ENCODE measurements around the gene FDX1.

DNA sequence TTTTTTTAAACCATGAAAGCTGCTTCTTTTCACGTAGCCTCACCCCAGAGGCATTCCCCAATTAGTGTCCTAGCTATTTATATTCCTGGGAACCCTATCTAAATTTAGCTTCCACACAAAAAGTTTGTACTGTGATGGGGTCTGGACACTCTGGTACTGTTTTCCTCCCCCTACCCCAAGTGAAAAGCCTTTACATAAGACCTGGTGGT lies 35.9 kb upstream of the SLN start:
- RRBS: no CpG with 5 or more reads among the region's 1 CpG

GRCh38 chr11:107928781-107929190 lies 538 bp downstream of the RAB39A start:
- RRBS: 27% methylated on average over 14 of the region's 29 CpGs

DNA sequence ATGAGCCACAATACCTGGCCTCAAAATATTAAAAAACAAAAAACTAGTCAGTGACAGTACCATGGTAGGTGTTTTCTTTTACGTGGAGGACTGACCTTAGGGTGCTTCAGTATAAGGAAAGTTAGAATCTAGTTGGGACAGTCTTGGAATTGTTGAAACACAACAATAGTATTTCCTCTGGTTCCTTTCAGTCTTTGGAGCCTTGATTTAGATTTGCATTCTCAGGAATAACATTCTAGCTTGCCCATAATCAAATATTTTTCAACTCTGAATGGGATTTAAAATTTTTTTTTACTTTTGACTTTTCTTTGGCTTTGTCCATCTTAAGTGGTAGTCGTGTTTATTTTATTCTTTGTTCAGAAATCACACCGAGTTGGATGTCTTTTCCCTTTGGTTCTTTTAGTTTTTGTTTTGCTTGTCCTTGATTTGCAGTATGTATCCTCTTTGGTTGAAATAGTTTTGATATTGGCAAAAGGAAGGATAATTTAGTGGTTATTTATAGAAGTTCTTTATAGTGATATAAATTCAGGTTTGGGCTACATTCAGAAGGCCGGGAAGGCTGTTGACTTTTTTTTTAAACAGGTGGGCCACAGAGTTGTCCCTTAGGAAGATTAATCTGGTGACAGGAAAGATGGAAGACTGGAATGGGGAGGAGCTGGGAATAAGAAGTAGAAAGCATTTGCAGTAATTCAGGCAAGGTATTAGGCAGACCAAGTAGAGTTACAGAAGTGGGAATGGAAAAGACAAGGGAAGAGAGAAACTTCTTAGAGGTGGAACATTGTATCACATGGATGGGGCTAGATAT lies 47.6 kb downstream of the CUL5 start:
- RRBS: no CpG with 5 or more reads among the region's 4 CpGs

DNA sequence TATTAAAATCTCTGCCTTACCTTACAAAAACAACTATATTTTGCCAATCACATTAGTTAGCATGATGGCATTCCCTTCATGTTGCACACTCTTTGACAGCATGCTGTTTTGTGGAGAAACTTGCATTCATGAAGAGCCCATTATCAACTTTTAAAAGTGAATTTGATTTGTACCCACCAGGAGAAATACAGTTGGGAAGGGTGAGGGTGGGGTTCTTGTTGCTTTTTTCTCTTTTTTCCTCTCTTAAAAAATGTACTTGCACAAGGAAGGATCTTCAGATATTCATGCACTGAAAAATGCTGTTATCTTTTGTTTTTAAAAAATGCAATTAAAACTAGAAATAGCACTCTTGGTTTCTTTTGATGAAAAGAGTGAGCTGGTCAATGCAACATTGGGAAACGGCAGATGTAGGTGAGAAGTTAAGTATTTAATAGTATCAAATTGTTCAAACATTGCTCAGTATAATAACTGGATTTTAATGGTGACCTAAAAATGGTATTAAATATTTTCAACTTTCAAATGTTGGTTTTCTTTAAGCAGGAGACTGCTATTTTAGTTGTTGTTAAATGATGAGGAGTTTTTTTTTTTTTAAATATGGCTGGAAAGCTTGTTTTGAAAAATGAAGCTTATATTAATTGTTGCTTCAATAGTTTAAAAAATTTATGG lies 16.7 kb upstream of the ACAT1 start:
- RRBS: no CpG with 5 or more reads among the region's 1 CpG

DNA sequence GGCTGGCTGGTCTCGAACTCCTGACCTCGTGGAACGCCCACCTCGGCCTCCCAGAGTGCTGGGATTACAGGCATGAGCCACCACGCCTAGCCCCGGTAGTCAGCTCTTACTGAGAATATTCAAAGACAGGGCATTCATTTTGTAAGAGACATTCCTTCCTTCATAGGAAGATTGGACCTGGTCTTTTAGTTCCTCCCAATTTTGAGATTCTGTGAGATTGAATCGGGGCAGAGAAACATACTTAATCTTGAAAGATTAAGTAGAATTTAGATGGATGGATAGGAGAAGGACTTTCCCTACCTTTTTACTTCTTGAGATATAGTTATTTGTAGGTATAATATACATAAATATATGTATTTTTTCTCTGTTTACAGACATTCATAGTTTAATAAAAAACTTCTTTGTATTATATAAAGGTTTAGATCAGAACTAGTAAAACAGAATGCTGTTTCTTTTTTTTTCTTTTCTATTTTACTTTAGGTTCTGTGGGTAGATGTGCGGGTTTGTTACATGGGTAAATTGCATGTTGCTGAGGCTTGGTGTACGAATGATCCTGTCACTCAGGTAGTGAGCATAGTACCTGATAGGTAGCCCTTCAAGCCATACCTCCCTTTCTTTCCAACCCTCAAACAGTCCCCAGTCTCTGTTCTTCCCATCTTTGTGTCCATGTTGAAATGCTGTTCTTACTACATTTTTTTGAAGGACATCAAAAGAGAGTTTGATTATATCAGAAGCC lies 3.0 kb downstream of the ATM start:
- RRBS: no CpG with 5 or more reads among the region's 9 CpGs

DNA sequence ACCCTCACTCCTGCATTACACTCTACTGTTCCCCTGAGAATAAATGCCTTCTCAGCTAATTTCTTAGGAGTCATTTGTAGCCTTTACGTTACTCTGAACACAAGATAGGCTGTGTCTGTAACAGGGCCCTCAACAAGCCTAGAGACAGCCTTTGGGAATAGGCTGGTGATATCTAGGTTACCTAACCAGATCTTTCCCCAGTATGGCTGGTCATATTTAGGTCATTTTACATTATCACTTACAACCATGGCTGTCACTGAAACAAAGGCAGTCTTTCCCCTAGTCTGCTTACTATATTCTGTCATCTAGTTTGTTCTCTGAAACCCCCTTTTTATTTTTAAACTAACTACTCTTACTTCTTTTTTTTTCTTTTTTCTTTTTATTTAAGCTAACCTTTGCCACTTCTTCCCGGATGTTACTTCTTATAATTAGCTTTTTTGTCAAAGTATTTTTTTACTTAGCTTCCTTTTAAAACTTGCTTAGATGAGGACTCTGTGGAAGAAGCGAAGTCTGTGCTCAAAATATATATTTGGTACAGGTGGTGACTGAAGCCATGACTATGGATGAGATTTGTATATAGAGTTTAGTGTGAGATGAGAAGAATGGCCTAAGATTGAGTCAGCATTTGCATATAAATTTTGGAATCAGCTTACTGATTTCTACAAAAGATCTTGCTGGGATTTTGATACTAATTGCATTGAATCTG lies 14.4 kb downstream of the ATM start:
- RRBS: no CpG with 5 or more reads among the region's 3 CpGs

DNA sequence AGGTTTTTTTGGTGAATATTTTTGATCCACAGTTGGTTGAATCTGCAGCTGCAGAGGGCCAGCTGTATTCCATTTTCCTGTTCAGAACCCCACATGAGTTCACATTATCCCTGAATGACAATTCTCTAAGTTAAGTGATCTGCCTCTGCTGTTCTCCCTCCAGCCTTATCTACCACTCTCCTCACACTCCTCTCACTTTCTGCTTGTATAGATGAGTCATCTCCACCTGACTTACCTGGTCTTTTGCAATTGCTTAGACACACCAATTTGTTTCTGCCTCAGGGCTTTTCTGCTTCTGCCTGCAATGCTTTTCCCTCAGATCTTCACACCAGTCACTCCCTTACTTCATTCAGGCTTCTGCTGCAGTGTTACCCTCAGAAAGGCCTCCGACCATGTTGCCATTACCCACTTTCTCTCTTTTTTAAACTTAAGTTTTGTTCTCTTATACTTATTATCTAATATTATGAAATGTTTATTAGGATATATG lies 118.1 kb downstream of the ATM start:
- RRBS: no CpG with 5 or more reads among the region's 1 CpG

DNA sequence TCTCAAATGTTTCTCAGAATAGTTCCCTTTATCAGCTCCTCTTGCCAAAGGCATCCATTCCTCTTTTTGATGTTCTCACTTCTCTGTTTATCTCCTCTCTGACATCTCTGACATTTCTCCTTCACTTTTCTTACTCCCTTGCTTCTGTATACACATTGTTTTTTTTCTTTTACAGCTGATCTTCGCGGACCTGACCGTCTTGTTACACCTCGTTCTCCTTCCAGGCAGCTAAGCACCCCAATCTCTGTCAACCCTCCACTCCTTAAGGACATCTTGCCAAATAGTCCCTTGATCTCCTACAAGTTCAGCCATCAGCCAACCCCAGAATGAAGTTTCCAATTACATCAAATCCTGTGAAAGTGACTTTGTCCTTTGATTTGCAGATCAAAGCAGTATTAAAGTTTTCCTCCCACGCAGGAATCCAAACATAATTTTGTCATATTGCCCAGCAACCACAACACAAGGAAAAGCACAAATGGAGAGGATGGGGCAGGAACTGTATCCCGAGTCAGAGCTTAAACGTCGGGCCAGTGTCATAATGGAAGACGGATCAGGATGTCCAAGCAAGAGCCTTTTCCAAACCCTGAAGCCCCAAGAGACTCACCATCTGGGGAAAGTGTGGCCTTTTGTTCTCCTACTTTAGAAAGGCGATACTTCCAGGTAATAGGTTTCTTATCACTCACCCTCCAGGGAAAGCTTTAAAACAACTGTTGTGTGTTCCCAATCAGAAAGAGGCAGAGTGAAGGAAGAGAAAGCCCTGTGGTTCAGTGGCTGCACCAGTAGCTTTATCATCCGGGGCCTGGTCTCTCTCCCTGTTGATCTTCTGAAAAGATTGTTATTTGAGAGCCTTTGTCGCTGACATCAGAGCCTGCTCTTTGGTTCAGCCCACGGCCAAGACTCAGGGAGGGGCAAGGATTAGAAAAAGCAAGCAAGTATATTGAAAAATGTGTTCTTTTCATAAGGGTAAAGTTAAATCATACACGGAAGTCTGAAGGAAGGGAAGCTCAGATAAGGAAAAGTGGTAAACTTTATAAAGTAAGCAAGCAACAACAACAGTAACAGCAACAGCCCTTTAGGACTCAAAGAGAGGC lies 41.8 kb downstream of the EXPH5 start:
- RRBS: no CpG with 5 or more reads among the region's 14 CpGs

DNA sequence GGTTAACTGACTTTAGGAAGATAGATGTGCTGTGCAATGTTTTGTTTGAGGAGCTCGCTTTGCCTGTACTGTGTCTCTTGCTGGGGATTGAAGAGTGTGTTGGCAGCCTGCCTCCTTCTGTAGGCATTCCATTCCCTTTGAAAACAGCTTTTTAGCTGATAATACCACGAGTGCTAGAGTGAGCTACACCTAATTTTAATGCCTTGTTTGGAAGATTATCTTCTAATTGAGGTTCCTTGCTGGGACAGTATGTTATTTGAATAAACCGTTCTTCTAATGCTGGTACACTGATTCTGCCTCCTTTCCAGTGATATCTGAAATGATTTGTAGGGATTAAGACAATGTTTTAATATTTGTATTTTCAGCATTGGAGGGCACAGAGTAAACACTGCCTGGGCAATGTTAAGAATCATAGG lies 7.3 kb downstream of the DDX10 start:
- RRBS: no CpG with 5 or more reads among the region's 3 CpGs

GRCh38 chr11:110086746-110087379 lies 6.3 kb upstream of the ZC3H12C start:
- RRBS: no CpG with 5 or more reads among the region's 4 CpGs

GRCh38 chr11:110091813-110092441 lies 1.3 kb upstream of the ZC3H12C start:
- RRBS: no CpG with 5 or more reads among the region's 14 CpGs

DNA sequence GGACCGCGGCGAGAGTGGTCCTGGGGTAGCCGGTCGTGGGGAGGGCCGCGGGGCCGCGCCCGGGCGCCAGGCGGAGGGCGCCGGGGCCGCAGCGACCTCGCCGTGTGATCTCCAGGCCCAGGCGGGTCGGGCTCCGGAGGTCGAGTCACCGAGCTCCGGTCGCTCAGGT lies 155 bp downstream of the ZC3H12C start:
- RRBS: 2% methylated on average over 14 of the region's 25 CpGs

DNA sequence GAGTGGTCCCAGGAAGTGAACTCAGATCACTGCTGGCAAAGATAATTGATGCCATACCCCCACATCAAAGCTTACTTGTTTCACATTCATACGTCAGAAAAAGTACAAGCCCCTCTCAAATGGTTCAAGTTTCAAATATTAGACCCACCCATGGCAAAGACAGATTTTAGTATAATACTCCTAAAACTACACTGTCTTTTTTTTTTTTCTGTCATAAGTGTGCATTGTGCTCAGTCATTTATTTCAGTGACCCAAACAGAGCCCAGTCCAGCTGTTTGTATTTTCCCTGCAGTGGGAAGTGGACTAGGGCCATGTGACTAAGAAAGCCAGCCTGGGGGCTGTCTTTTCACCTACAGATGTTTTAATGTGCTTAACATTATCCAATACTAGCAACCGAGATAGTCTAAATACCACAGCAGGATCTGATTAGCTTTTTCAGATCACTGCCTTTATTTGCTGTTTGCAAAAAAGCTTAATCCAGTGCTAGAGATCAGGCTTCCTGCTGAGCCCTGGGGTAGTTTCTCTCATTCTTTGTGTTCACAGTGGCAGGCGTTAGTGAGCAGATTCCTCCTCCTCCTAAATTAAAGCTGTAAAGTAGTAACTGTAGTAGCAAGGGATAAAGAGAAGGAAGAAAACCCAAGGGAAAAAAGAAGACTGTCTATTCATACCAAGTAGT lies 34.9 kb downstream of the ZC3H12C start:
- RRBS: no CpG with 5 or more reads among the region's 3 CpGs

- RRBS: 2% methylated on average over 21 of the region's 73 CpGs
These were observed at the start of gene FDX1 for GRCh38 chr11:110429635-110430292. Gene FDX1 (plus strand): TSS chr11:110429948.

DNA sequence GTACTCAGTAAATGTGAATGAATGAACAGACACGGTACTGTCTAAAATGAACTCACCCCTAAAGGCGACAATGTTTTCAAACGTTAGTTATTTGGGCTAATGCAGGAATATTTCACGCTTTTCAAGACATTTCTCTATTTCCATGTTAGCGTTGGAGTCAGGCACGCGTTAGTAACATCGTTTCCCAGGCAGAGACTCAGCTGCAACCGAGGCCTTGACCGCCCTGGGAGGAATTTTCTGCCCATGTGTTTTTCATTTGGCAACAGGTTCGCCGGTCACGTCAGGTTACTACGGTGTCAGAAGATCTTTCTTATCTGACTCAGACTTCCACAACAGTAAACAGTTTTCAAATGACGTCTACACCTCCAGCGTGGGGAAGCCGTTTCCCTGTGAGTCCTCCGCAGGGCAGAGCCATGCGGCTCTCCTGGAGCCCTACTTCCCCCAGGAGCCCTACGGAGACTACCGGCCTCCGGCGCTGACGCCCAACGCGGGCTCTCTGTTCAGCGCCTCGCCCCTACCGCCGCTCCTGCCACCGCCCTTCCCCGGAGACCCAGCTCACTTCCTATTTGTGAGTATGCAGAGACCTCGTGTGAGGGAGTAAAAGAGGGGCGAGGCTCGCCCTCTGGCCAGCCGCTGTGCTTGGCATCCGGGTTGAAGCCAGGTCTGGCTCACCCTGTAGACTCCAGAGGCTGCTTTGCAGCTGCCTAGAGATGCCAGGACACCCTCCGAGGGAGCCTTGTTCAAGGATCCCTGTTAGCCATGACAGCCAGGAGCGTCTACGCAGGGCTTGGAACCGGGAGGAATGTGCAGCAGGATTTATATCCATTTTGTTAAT lies 14.3 kb upstream of the POU2AF3 start:
- RRBS: 78% methylated on average over 14 of the region's 41 CpGs

DNA sequence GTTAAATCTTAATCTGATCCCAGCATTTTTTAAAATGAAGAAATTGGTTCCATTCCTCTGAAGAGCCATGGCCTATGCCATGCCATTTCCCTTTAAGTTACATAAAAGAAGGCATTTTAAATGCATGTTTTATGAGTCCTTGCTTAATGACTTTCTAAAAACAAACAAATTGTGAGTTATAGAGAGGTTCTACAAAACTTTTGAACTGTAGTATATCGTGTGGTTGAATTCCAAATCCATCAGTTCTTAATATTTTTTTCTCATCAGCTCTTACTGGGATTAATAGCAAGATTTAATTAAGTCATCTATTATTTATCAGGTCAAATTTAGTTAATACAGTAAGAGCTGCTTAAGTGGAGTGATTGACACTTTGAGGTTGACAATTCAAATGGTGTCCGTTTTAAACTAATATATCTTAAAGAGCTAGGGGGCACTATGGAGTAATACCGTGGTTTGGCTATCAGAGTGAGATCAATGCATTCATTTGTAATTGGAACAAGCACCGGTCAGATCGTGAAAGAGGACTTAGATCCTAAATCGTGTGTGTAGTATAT lies 2.0 kb downstream of the SIK2 start:
- RRBS: no CpG with 5 or more reads among the region's 6 CpGs

DNA sequence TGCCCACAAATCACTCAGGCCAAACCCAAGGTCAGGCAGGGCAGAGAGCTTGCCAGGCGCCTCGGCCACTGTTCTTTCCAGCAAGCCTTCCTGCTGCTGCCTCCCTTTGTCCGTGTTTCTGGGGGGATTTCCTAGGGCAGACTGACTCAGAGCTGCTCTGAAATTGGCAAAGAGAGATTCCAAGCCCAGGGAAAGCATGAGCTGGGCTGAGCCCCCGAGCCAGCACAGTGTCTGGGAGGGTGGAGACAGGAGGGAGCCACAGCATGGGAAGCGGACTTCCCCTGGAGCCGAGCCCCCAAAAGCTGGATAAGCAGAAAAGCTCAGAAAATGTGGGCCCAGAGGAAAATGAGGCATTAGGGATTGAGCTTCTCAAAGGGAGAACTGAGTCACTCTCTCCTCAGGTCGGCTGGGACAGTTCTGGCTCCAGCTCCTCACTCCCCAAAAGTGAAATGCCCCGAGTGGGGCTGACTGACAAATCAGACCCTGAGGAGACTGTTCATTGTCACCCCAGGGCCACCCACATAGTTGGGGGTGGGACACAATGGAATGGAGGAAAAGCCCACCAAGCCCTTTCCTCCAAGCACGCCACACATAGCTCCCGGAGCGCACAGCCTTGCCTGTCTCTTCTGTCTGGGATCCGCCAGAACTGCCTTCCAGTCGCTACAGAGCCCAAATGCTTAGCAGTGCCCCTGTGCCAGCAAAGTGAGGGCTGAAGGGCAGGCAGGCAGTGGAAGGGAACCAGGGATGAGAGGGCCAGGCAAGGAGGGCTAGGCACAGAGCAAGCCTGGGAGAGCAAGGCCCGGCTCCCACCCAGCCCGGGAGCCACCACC lies 32.9 kb downstream of the PPP2R1B start:
- RRBS: no CpG with 5 or more reads among the region's 15 CpGs

- RRBS: no CpG with 5 or more reads among the region's 21 CpGs
These were observed 28.7 kb downstream of the PPP2R1B start for GRCh38 chr11:111737162-111738220.

GRCh38 chr11:111765494-111766237 lies 523 bp downstream of the PPP2R1B start:
- RRBS: under 1% methylated on average over 17 of the region's 50 CpGs

- RRBS: no CpG with 5 or more reads among the region's 3 CpGs
These were observed 10.6 kb upstream of the PPP2R1B start for GRCh38 chr11:111776632-111777326.